SJSA1 (cell line): Measurements from ENCODE around the genes POLR2L and KRTAP5-6.

DNA sequence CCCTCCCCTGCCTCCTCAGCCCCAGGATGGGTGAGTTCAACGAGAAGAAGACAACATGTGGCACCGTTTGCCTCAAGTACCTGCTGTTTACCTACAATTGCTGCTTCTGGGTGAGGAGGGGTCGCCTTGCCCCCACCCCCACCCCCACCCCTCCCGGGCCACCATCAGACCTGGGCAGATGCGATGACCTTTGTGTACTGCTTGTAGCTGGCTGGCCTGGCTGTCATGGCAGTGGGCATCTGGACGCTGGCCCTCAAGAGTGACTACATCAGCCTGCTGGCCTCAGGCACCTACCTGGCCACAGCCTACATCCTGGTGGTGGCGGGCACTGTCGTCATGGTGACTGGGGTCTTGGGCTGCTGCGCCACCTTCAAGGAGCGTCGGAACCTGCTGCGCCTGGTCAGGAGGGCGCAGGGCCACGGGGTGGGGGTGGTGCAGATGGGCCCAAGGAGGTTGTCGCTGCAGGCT lies 3.3 kb downstream of the CD151 start:
- RAMPAGE, long total RNA = no peak

DNA sequence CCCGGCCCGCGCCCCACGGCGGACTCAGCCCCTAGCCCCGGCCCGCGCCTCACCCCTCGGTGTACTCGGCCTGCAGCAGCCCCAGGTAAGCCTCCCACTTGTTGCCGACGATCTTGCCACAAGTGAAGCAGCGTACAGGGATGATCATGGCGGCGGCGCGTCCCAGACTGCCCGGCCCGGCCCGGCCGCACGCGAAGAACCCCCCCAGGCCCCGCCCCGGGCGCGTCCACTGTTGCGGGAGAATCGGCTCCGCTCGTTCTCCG lies at the start of gene POLR2L:
TSS of gene POLR2L (minus strand) at position 169 of the 263 bp plus-strand sequence.
- RAMPAGE, long total RNA = start-site peak on the minus strand centred at position 158 of the sequence, 32 bp wide, 276 and 186 reads in 2 replicates

DNA sequence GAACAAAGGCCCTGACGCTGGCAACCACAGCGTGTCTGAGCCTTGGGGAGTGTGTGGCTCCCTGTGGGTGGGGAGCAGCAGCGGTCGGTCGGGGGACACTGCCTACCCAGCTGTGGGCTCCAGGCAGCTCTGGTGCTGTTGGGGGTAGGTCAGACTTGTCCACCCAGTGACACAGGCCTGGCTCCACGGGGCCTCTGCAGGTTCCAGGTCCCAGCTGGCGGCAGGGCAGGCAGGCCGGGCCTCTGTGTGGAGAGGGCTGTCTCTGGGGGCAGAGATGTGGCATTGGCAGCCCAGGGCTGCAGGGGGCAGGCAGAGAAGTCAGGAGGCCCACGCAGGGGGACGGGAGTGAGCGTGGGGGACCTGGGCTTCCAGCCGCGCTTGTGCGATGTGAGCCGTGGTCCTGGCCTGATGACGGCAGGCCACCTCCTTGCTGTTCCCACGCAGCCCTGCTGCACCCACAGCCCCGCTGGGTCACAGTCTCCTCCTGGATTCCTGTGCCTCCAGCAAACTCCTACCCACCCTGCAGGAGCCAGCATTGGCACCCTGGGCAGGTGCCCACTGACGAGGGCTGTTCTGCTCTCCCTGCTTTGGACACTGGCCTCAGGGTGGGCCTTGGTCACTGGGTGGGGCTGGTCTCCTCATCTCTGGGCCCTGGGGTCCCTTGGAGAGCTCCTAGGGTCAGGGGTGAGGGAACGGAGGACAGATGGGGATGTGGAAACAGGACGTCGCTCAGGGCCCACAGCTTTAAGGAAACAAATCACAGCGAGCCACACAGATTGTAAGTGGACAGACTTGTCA lies 12.5 kb downstream of the TSPAN4 start:
- RAMPAGE, long total RNA = no peak

- RAMPAGE, long total RNA = no peak
Observed at GRCh38 chr11:859509-860468, 17.1 kb downstream of the TSPAN4 start.

DNA sequence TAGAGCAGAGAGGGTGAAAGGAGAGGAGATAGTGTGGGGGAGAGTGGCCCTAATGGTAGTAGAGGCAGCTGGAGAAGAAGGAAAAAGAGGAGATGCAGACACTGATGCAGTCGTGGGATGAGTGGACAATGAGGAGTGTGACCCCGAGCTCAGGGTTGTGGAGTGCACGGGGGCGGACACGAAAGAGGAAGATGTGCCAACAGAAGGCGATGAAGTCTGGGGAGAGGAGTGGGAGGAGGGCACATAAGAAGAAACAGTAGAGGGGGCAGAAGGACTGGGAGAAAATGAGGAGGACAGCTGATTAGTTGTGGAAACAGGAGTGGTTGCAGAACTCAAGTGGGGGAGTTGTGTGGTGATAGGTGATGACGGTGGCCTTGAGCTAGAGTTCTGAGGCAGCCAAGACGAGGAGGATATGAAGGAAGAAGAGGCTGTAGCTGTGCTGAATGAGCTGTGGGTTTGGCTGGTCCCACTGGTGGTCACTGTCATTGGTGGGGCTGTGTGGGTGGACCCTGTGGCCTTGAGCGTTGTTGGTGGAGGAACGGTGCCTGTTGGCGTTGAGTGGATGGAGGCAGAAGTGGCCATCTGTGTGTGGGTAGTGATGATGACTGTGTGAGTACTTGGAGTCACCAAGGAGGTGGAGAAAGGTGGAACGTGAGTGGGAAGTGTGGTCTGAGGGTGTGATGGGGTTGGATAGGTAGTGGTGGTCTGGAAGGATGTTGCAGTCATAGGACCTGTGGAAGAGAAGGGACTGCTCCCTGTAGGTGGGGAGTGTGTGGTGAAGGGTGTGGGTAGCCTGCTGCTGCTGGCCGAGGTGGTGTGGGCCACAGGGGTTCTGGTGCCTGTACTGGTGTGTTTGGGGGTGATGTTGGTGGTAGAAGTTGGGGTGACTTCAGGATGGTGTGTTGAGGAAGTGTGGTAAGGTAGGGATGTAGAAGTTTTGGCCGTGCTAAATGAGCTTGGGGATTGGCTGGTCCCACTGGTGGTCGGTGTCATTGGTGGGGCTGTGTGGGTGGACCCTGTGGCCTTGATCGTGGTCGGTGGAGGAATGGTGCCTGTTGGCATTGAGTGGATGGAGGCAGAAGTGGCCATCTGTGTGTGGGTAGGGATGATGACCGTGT lies 20.0 kb downstream of the MUC6 start:
- RAMPAGE, long total RNA = no peak

- RAMPAGE, long total RNA = no peak
Observed at GRCh38 chr11:1017244-1018030, 19.1 kb downstream of the MUC6 start.

DNA sequence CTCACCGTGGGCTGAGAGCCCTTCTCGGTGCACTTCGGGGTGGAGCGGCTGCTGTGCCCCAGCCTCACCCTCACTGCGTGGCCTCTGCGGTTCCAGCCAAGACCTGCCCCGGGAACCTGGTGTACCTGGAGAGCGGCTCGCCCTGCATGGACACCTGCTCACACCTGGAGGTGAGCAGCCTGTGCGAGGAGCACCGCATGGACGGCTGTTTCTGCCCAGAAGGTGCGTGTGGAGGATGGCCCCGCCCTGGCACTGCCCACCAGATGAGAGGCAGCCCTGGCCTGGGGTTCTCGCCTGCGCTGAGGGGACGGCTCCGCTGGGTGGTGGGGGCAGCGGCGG lies 45.0 kb upstream of the MUC6 start:
- RAMPAGE, long total RNA = no peak

- RAMPAGE, long total RNA = no peak
Observed at GRCh38 chr11:1089634-1090280, 53.2 kb upstream of the MUC6 start.

- RAMPAGE, long total RNA = no peak
Observed at GRCh38 chr11:1103176-1103900, 54.4 kb upstream of the MUC5AC start.

DNA sequence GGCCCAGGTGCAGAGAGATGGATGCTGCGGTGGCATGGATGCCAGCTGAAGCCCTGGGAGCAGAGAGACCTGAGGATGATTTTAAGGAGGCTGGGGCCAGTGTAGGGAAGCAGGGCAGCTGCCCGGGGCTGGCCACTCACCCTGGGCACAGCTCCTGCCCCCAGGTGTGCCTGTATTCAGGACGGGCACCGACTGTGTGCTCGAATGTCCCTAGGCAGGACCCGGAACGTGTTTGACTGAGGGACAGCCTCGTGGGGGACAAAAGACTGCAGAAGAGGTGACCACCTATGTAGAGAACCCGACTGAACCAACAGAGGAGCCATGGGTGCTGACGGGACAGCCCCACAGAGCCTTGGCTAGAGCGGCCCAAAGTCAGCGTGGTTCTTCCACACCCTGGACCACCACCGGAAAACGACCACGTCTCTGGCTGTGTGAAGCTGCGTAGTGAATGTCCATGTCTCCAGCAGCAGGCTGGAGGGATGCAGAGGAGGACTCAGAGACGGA lies 17.8 kb upstream of the MUC5B start:
- RAMPAGE, long total RNA = no peak

GRCh38 chr11:1276484-1277058 lies 32.9 kb downstream of the TOLLIP start:
- RAMPAGE, long total RNA = no peak

- RAMPAGE, long total RNA = no peak
Observed at GRCh38 chr11:1481193-1482034, 5.2 kb downstream of the MOB2 start.

- RAMPAGE, long total RNA = no peak
Observed at GRCh38 chr11:1484539-1485359, 1.8 kb downstream of the MOB2 start.

DNA sequence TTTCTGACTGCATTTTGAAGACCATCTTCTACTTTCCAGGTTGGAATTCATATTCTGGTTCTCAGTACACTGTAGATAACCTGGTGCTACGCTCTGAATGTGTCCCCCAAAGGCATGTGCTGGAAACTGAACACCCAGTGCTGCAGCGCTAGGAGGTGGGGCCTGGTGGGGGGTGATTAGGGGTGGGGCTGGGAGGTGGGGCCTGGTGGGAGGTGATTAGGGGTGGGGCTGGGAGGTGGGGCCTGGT lies 25.9 kb upstream of the MOB2 start:
- RAMPAGE, long total RNA = no peak

DNA sequence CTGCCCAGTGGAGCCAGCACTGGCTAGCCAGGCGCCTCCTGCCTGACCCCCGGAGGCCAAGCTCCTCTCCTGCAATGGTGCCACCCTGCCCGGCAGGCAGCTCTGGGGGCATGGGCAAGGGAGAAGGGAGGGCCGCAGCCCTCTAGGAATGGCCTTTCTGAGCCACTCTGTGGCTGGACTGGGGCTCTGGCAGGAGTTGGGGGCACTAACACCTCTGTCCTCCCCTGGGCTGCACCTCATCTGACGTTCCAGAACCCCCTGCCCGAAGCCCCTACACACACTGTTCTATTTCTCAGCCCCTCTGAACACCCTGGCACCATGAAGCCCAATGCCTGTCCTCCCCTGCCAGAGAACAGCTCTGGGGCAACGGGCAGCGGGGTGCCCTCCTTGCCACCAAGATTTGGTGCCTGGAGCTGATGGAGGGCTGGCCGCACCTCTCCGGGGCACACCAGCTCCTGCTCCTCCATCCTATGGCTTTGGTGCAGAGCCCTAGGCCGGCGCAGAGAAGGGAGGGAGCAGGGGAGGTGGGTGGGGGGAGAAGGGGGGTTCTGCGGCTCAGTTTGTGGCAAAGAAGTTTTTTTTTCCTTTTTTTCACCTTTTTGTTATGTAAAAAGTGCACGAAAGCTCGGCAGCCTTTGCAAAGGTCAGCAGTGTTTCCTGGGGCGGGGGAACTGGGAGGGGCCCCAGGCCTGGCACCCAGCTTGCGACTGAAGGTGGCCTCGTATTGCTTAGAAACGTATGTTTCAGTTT lies 16.3 kb downstream of the DUSP8 start:
- RAMPAGE, long total RNA = no peak

DNA sequence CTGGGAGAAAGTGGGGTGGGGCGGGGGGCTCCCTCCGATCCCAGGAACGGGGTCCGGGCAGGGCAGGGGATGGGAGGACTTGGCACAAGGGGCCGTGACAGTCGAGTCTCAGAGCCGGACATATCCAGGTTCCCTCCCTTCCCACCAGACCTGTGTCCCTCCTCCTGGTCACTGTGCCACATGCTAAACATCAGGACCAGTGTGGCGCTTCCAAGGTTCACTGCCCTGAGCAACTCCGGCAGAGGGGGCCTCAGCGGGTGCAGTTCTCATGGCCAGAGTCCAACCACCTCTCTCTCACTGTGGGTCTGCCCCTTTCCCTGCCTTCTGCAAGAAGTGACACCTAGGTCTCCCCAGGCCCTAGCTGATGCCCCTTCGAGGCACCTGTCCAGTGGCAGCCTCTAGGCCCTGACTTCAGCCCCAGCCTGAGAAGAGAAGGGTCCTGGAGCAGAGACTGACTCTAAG lies 2.0 kb downstream of the DUSP8 start:
- RAMPAGE, long total RNA = no peak

DNA sequence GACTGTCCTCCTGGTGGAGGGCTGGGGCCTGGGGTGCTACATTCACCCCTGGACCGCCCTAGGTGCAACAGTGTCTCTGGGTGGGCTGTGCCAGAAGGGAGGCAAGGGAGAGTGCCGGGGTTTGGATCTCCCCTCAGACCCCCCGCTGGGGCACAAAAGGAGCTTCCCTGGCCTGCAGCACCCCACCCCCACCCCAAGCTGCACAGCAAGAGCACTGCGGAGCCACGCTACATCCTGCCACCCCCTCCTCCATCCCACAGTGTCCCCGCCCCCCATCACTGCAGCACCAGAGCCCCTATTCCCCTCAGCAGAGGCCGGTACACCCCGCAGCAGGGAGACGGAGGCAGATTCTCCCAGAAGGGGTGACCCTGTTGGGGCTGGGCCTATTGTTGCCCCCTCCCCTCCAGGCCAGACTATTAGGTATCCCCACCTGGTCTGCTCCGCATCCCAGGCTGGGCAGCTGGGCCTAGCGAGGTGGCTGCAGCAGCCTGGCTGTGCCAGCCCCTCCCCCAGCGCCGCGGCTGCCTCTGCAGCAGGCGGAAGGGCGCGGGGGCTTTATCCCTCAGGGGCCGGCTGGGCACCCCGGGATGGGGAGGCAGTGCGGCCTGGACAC lies 1.2 kb downstream of the DUSP8 start:
- RAMPAGE, long total RNA = no peak

GRCh38 chr11:1696913-1697339 lies at the start of gene KRTAP5-6:
KRTAP5-6 (plus strand) TSS chr11:1697195.
- RAMPAGE, long total RNA = no peak

GRCh38 chr11:1832311-1832918 lies 2.4 kb upstream of the SYT8 start:
- RAMPAGE, long total RNA = no peak

DNA sequence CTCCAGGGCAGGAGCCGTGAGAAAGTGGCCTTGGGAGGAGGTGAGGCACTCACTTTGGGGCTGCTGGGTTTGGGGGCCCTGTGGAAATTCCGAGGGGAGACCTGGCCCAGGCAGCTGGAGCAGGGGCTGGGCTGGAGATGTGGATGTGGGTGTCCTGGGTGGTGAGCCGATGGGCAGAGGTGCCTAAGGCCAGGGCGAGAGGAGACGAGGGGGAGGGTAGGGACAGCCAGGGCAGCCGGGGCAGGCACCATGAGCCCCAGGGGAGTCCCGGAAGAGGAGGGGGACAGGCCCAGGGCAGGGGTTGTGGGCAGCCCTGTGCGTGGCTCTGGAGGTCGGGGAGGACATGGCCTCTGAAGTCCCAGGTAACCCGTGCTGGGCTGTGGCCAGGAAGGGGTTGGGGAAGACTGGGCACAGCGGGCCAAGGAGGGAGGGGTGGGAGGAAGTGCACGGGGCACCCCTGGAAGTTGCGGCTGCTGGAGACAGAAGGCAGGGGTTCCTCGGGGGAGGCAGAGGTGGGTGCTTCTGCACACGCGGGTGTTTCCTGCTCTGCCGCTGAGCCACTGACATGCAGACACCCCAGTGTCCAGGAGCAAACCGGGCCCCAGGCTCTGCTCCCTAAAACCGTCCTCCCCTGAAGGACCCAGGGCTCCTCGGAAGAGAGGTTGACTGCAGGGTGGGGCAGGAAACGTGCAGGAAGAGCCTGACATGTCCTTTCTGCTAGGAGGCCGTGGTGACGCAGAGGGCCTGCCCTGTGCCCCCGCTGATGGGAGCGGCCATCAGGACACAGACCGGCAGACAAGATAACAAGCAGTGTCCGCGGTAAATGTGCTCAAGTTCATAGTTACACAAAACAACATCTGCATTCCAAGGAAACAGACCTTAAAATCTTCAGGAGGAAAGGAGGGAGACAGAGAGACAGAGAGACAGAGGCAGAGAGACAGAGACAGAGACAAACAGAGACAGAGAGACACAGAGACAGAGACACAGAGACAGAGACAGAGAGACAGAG lies 5.5 kb downstream of the TNNI2 start:
- RAMPAGE, long total RNA = no peak